GM06990 (cell line): ENCODE data around the genes LOX, PPIC and CSNK1G3.

DNA sequence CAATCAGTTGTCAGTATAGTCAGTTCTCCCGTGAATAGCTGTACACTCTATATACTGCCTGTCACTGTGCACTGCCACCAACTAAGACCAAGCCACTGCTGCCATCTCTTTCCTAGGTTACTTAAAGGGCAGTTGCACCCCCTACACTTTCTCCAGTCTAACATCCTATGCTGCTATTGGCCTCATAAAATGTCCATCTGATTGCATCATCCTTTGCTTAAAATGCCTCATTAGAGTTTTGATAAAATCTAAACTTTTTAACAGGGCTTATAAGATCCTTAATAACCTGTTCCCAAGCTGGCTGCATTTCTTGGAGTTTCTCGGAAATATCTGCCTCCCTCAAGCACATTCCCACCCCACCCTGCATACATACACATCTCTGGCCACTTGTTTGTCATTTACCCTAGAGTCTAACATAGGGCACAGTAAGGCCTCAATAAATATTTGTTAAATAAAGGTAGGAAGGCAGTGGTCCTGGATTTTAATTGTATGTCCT, 32.7 kb upstream of the TNFAIP8 start:
- RRBS, result no CpG with 5 or more reads among the region's 2 CpGs

DNA sequence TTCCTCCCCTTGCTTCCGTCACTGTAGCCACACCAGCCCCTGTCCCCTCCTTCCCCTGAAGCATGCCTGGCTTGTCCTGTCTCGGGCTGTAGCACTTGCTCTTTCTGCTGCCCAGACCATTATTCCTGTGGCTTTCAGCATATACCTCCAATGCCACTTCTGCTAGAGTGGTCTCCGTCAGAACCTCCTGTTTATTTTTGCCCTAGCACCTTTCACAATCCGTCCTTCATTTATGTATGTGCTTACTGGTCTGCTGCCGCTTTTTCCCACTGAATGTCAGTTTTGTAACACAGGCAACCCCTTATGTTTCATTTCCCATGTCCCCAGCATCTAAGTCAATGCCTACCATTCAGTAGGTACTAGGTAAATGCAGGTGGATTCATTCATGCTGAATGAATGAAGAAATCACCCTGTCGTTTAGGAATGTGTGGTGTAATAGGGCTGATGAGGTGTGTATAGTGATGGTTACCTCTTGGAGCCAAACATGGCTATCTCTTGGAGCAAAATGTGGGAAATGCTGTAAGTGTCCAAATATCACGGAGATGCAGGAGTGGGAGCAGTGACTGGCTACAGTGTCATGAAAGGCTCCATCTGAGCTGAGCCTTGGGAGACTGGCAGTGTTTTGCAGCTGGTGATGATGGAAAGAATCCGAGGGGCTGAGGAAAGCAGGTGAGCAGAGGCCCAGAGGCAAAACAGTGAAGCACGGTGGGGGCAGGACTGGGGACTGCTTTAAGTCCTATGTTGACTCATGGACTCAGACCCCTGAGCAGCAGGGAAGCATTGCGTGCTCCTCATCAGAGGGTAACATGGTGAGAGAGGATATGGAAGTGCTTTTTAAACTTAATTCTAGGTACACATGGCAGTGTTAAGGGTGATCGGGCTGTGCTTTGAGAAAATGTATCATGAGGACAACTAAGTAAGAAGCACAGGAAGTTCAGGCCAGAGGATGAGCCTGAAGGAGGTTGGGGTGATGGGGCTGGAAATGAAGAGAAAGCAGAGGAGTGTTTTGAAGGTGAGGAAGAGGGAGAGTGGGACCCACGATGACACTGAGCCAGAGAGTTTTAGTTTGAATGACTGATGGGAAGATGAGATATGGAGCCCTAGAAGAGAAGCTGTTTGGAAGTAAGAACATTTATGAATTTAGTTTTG, 29.7 kb upstream of the TNFAIP8 start:
- RRBS, result no CpG with 5 or more reads among the region's 12 CpGs

GRCh38 chr5:119394041-119394616, 38.3 kb downstream of the TNFAIP8 start:
- RRBS, result no CpG with 5 or more reads among the region's 2 CpGs

GRCh38 chr5:119398872-119399601, 43.2 kb downstream of the TNFAIP8 start:
- RRBS, result no CpG with 5 or more reads among the region's 11 CpGs

DNA sequence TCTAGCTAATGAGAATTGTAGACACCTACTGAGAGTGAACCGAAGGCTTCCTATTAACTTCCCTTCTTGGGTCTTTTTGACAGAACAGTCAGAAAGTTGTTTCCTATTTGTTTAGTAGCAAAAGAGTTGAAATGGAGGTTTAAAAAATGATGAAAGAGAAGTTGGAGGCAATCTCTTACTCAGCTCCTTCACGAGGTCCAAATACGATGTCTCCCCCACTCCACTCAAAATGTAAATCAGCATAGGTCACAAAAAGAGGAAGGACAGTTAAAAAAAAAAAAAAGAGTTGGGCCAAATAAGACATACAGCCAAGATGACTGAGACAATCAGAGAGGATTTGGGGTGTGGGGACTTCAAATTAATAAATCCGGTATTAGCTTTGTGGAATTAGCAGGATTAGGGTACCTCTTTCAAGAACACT, 769 bp upstream of the PRR16 start:
- RRBS, result no CpG with 5 or more reads among the region's 4 CpGs

GRCh38 chr5:120916350-120916845, 452.3 kb downstream of the PRR16 start:
- RRBS, result no CpG with 5 or more reads among the region's 1 CpG

DNA sequence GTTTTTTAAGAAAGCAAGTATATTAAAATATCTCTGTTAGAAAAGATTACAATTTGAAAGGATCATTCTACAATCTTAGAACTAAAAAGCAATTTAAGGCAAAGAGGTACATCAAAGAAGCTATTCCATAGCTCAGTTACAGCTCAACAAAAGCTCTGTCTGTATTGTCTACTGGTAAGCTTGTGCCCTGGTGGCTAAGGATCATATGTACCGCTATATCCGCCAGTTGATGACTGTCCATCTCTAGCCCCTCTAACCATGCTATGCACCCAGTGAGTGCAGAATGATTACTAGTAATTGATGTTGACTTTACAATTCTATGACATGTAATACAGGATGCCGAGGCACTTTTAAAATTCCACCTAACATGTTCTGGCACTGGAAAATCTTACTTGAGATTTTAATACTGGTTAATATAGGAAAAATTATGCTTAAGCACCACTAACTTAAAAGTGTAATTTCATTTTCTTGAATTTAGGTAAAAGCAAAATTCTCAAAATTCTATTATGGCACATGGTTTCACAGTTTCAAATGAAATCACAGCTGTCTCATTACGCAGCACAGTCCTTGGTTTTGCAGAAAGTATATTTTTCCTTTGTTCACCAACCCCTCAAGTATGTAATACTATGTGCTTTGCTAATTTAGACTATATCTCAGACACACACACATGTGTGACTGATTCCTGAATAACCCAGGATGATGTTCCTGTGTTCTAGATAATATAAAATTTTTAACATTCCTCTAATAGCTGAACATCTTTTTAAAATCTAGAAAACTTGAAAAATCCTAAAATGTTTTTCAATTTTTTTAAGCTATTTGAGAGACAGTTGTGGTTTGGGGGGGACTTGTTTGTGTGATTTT, 12.9 kb downstream of the LOX start:
- RRBS, result no CpG with 5 or more reads among the region's 4 CpGs

GRCh38 chr5:122077752-122078756, at the start of gene LOX:
TSS of gene LOX (minus strand) at chr5:122078259.
- RRBS, result 26% methylated on average over 11 of the region's 67 CpGs

GRCh38 chr5:122469527-122470017, 157.5 kb downstream of the SNCAIP start:
- RRBS, result no CpG with 5 or more reads among the region's 4 CpGs

DNA sequence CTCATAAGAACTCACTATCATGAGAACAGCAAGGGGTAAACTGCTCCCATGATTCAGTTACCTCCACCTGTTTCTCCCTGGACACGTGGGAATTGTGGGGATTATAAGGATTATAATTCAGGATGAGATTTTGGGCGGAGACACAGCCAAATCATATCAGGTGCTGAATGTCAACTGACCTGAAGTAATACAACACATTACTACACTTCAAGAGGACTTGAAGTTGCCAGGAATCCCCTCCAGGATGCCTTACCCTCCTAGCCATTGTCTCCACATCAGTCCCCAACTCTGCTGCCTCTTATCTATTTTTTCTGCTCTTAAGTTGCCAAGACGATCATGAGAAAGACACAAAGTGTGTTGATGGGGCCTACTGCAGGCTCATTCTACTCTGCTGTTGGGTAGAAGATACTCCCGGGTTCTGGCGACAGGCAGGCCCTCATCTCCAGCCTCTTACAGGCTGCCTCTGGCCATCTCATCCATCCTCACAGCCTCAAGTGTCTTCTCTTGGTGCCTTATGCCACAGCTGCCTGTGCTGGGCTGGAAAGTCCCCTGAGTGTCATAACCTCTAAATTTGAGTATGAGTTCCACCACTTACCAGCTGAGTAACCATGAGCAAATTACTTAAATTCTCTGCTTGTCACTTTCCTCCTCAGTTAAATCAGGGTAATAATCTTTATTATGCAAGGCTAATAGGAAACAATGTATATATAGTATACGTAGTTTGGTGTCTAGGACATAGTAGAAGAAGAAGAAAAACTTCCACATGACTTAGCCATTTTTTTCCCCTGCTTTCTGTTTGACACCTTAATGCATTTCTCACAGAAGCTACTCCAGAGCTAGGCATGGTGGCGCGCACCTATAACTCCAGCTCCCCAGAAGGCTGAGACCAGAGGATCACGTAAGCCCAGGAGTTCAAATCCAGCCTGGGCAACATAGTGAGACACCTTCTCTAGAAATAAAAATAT, 73.1 kb upstream of the SNX2 start:
- RRBS, result no CpG with 5 or more reads among the region's 9 CpGs

- RRBS, result no CpG with 5 or more reads among the region's 2 CpGs
Observed at GRCh38 chr5:122846207-122846656, 819 bp downstream of the SNX24 start.

- RRBS, result no CpG with 5 or more reads among the region's 5 CpGs
Observed at GRCh38 chr5:122877706-122878555, 32.5 kb downstream of the SNX24 start.

- RRBS, result 9% methylated on average over 16 of the region's 74 CpGs
Observed at GRCh38 chr5:123036322-123036936, at the start of gene PPIC. TSS of gene PPIC (minus strand) at chr5:123036725.

GRCh38 chr5:123364372-123364730, 58.9 kb downstream of the CEP120 start:
- RRBS, result no CpG with 5 or more reads among the region's 3 CpGs

- RRBS, result 3% methylated on average over 50 of the region's 116 CpGs
Observed at GRCh38 chr5:123512050-123513106, at the start of gene CSNK1G3. TSS of gene CSNK1G3 (plus strand) at chr5:123512177.

- RRBS, result no CpG with 5 or more reads among the region's 4 CpGs
Observed at GRCh38 chr5:123548272-123549018, 36.5 kb downstream of the CSNK1G3 start.

- RRBS, result no CpG with 5 or more reads among the region's 1 CpG
Observed at GRCh38 chr5:123609357-123610139, 97.6 kb downstream of the CSNK1G3 start.

- RRBS, result no CpG with 5 or more reads among the region's 6 CpGs
Observed at GRCh38 chr5:124599314-124599742, 147.1 kb downstream of the ZNF608 start.

DNA sequence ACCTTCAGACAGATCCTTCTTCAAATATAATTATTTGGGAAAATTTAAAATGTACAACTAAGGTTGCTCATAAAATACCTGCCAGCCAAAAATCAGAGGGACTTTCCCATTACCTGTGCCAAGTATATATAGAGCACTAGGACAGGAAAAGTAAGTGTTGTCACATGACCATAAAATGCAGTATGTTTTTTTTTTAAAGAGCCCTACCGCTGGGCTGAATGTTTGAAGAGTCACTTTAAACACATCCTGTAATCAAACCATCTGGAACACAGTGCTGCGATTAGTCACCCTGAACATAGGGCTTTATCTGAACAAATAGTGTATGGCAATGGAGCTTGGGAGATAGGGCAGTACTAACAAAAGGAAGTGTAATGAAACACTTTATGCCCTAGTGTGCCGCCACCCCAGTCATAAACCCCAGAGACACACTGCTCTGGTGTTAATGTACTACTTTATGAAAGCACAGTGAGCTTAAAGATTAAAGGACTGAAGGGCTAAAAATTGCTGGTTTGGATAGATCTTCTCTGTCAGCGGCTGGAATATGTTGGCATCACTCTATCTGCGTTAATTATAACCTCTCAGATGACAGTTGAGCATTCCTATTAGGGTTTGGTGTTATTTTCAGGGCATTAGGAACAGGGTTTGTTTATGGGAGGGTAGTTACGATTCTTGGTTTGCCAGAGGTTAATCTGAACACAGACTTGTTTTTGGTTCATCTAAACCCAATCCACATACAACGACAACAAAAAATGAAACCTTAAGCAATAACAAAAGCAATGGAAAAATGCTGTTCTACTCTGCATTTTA, 90.4 kb downstream of the ZNF608 start:
- RRBS, result no CpG with 5 or more reads among the region's 7 CpGs

GRCh38 chr5:124671124-124671630, 75.3 kb downstream of the ZNF608 start:
- RRBS, result no CpG with 5 or more reads among the region's 1 CpG